ENCODE data around the genes CCP110, VPS35L, ANKS4B and MOSMO.

GRCh38 chr16:19116003-19117112 is 2.6 kb downstream of the ITPRIPL2 start:
- PRO-cap: no peak
- RAMPAGE, long total RNA, 4 experiments: no peak in any of the 4 experiments

DNA sequence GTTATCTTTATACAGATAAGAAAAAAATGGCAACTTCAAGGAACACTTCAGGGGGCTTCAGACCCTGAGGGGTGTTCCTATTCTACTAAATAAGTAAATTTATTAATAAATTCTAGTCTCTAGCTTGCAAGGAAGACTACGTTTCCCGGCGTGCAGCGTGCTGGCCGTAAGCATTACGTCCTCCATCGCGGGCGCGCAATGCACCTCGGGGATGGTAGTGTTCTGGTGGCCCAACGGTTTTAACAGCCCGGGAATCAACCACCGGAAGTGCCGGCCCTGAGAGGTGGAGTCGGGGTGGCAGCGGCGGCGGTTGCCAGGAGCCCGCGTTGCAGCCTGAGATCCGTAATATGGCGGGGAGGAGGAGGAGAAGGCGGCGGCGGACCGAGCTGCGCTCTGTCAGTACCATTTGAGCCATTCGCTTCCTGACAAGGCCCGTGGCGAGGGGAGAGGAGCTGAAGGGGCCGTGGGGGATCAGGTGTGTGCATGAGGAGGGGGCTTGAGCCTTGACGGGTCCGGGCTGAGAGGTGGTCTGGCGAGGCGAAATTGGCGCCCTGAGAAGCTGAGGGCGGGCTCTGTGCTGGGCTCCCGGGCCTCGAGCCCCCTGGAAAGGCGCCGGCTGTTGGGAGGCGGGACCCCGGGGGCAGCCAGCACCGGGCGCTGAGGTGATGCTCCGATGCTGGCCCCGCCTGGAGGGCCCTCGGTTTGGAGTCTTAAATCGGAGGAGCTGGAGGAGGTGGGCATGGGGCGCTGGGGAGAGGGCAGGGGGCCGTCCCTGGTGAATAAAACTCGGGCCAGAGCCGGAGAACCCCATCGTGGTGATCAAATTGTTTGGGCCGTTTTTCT is at the start of gene CCP110:
Gene CCP110, plus strand, starts transcription at position 329 of the 843 bp plus-strand sequence.
- PRO-cap: unidirectional peak, plus-strand start at position 353 of the sequence
- RAMPAGE, long total RNA, 4 experiments: start-site peak on the plus strand in 3 of 4 experiments, centred at positions 307 to 325 of the sequence, 31 to 163 reads per replicate

GRCh38 chr16:19524457-19525728 is 1.2 kb downstream of the CCP110 start:
- PRO-cap: no peak
- RAMPAGE, long total RNA, 4 experiments: no peak in any of the 4 experiments

- PRO-cap: bidirectional peak, plus-strand start at chr16:19555693, minus-strand start at chr16:19555303
- RAMPAGE, long total RNA, 4 experiments: start-site peak on the plus strand in 2 of 4 experiments, at chr16:19555697-19555742 at its widest, 49 to 66 reads per replicate
These were observed at the start of gene VPS35L for GRCh38 chr16:19555067-19555831. TSS of gene VPS35L (plus strand) at chr16:19555703.

DNA sequence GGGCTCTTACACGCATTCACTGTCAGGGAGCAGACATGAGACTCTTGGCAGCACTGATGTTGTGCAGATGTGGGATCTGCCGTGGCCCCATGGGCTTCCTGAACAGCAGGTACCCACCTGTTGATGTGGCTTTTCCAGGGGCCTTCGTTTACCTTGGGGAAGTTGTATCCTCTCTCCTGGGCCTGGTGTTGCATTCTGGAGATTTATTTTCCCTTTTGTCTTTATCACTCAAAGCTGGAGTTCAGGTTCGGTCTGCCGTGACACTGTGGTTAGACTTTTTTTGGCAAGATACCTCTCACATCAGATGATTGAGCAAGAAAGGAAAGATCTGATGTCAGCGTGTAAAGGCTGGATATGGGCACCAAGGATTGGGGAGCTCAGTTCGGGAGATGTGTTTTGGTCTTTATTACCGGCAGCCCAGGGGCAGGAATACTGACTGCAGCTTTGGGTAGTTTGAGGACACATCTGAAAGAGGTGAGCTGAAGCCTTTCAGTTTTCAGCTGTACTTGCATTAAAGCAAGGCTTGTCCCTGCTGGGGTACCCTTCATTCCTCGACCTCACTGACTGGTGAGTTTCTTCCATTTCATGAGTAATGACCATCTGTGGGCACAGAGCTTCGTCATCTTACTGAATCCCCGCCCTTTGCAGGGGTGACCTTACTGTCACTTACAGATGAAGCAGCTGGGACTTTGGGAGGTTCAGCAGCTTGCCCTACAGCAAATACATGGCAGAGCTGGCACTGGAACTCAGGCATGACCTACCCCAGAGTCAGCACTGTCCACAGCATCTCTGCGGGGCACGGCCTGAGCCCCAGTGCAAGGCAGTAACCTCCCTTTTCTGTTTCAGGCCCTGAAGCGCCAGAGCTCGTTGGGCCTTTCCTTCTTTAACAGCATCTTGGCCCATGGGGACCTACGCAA is 19.1 kb downstream of the KNOP1 start:
- PRO-cap: no peak
- RAMPAGE, long total RNA, 4 experiments: start-site peak on the minus strand in 1 of 4 experiments, centred at position 304 of the sequence, 5 reads per replicate

DNA sequence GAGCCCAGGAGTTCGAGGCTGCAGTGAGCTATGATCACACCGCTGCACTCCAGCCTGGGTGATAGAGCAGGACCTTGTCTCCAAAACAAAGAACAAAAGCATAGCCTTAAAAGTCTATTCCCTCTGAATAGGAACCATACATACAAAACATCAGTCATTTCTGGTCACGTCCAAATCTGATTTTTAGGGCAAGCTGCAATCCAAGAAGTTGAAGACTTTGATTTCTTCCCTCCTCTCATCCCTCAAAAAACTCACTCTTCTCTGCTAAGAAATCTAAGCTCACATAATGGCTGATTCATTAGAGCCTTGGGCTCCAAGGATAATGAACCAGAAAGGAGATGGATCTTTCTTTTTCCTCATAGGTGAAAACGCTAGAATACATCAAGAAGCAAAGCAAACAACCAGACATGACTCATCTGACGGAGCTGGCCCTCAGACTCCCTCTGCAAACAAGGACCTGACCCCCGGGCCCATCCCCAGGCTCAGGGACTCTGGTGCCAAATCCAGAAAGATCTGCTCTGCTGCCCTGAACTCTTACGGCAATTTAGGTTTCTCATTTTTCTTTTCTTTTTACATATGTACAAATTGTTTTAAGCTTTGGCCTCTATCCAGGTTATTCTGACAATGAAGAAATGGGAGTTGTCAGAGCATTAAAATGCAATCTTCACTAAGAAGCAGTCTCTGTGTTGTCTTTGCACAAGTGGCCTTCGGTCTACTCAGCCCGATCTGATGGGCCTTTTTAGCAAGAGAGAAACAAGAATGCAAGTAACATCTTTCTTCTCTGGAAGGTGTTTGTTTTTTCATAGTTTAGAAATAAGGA is 17.8 kb downstream of the KNOP1 start:
- PRO-cap: no peak
- RAMPAGE, long total RNA, 4 experiments: no peak in any of the 4 experiments

DNA sequence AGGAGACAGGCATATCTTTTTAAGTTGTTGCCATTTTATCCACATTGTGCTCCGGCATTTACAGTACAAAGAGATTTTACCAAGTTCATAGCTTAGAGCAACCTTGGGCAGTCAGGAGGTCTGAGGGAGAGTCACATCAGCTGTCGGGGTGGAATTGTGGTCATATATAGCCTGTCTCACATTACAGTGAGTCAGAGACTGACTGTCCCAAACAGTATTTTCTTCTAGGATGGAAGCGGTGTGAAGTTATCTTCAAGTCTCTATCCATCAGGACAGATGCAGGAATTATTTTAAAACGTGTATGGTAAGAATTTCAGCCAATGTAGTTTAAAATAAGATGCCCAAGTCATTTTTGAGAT is 53.0 kb downstream of the GPRC5B start:
- PRO-cap: no peak
- RAMPAGE, long total RNA, 4 experiments: no peak in any of the 4 experiments

- PRO-cap: no peak
- RAMPAGE, long total RNA, 4 experiments: no peak in any of the 4 experiments
These were observed 22.9 kb downstream of the GPRC5B start for GRCh38 chr16:19861639-19862271.

- PRO-cap: unidirectional peak, plus-strand start at chr16:19886195
- RAMPAGE, long total RNA, 4 experiments: no peak in any of the 4 experiments
These were observed 1.3 kb upstream of the GPRC5B start for GRCh38 chr16:19885982-19886325.

- PRO-cap: no peak
- RAMPAGE, long total RNA, 4 experiments: no peak in any of the 4 experiments
These were observed 11.5 kb upstream of the ACSM2A start for GRCh38 chr16:20439781-20440230.

DNA sequence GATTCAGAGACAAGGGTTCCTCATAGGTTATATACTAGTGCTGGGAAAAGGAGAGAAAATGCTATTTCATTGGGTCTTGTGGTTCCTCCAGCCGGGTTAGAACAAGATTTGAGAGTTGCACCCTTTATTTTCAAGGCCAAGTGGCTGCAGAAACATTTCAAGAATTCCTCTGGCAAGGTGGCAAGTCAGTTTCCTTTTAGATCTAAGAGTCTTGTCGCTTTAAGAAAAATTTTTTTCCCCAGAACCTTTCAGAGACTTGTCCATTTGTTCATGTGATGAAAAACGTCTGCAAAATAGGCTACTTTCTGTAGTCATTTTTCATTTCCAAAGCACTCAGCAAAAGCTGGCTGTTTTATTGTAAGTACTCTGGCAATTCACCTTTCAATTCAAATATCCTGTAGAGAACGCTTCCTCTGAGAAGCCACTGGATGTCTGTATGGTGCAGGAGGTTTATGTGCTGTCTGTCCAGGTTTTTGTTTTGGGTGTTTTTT is 6.7 kb downstream of the THUMPD1 start:
- PRO-cap: no peak
- RAMPAGE, long total RNA, 4 experiments: no peak in any of the 4 experiments

DNA sequence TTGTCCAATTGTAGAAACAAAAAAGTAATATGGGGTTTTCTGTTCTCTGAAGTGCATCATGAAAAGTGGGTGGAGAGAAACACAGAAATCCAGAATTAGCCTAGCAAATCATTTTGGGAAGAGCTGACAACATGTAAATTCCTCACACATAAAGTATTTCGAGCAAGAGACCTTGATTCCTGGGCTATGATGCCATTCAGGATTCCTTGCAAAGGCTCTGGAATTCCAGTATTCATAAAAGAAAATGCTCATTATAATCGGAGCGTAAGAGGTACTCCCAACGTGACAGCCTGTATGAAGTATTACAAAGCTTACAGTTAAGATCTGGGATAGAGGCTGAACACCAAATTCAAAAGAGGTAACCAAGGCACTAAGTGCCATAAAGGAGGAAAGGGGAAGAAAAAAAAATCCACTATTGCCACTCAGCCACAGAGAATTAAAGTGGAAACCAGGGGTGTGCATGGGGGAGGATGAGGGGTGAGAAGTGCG is 975 bp downstream of the DCUN1D3 start:
- PRO-cap: no peak
- RAMPAGE, long total RNA, 4 experiments: no peak in any of the 4 experiments

GRCh38 chr16:20918714-20919271 is 18.2 kb downstream of the LYRM1 start:
- PRO-cap: no peak
- RAMPAGE, long total RNA, 4 experiments: no peak in any of the 4 experiments

- PRO-cap: no peak
- RAMPAGE, long total RNA, 4 experiments: no peak in any of the 4 experiments
These were observed 29.4 kb downstream of the LYRM1 start for GRCh38 chr16:20929882-20930362.

GRCh38 chr16:21116237-21116551 is 34.5 kb downstream of the DNAH3 start:
- PRO-cap: no peak
- RAMPAGE, long total RNA, 4 experiments: start-site peak on the plus strand in 1 of 4 experiments, at chr16:21116473-21116494 at its widest, 6 reads per replicate

- PRO-cap: bidirectional peak, plus-strand start at chr16:21233717, minus-strand start at chr16:21233558
- RAMPAGE, long total RNA, 4 experiments: start-site peak on the plus strand in 4 of 4 experiments, at chr16:21233694-21233731 at its widest, 96 to 1,270 reads per replicate
These were observed at the start of gene ANKS4B for GRCh38 chr16:21233295-21234354. TSS of gene ANKS4B (plus strand) at chr16:21233699.

DNA sequence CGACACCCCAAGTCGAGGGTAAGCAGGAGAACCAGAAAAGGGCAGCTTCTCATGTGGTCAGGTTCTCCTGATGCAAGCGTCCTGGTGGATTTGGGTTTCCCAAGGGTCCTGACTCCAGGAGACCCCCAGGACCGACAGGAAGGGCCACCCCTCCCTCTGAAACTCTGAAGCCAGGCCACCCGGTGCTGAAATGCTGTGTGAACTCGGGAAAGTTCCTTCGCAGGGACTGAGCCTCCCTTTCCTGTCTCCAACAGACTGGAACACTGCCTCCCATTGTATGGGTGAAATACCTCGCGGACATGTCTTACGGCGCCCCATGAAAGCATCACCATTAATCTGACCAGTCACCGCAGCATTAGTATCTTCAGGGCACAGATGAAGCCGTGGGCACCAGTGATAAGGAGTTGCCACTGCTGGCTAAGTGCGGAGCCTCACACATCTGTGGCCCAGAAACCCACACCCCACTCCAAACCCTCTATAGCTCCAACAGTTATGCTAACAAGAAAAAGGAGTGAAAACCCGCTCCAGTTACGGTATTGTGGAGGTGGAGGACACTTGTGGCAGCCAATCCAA is 90.3 kb upstream of the METTL9 start:
- PRO-cap: no peak
- RAMPAGE, long total RNA, 4 experiments: no peak in any of the 4 experiments

DNA sequence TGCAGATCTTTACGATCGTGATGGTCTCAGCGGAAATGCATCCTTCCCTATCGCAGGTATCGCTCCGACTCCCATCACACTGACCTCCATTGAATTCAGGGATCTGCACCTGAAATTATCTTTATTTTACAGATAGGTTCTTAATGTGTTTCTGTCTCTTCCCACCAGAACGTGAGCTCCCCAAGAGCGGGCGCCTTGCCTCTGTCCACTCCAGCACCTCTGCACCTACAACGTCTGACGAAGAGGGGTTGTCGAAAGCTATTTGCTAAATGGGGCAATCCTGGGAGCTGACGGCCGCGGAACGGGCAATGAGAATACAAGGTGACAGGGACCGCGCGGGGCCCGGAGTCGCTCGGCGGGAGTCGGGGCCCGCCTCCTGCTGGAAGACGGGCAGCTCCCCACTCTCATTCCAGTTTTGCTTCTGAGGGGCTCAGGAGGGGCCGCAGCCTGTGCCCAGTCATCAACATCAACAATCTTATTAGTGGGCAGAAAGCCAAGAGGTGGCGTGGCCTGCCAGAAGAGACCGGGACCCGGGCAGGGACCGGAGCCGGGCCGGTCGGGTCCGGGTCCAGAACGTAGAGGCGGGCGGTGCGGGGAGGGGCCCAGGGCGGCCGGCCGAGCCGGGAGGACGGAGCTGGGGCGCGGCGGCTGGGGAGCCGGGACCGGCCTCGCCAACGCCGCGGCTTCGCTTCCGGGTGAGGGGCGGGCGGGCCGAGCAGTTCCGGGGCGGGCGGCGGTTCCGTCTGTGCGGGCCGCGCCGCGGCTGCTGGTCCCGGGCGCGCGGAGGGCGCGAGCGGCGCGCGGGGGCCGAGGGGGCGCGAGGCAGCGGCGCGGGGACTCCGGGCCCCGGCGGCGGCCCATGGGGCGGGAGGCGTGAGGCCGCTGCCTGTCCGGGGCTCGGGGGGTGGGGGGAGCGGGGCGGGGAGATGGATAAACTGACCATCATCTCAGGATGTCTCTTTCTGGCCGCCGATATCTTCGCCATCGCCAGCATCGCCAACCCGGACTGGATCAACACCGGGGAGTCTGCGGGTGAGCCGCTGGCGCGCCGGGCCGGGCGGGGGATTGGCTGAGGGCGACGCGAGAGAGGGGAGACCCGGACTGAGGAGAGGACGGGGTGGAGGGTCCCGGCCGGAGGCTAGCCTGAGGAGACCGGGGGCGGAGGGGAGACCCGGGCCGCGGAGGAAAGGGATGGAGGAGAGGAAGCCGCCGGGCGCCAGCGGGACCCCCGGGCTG is at the start of gene MOSMO:
Gene MOSMO, plus strand, starts transcription at position 736 of the 1,236 bp plus-strand sequence.
- PRO-cap: bidirectional peak, plus-strand start at position 277 of the sequence, minus-strand start at position 236 of the sequence; bidirectional peak, plus-strand start at position 769 of the sequence, minus-strand start at position 691 of the sequence
- RAMPAGE, long total RNA, 4 experiments: start-site peak on the plus strand in 1 of 4 experiments, centred at position 1,006 of the sequence, 14 reads per replicate

DNA sequence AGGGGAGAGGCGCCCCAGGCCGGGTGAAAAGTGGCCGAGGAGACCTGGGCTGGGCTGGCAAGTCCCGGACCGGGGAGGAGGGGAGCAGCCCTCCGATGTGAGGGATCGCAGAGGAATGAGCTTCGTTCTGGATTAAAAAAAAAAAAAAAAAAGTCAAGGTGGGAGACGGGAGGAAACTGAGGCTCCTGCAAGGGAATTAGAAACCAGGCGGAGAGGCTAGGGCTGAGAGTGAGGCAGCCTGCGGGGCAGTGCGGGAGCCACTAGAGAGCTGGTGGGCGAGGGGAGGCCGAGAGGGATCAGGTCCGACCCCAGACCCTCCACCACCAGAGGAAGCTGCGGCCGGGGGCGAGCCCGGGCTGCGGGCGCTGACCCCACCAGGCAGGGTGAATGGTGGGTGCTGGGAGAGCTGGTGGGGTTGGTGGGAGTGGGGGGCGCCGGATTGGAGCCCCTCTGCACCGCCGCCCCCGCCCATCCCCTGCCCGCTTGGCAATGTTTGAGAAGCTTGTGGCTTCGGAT is 759 bp downstream of the MOSMO start:
- PRO-cap: no peak
- RAMPAGE, long total RNA, 4 experiments: no peak in any of the 4 experiments

DNA sequence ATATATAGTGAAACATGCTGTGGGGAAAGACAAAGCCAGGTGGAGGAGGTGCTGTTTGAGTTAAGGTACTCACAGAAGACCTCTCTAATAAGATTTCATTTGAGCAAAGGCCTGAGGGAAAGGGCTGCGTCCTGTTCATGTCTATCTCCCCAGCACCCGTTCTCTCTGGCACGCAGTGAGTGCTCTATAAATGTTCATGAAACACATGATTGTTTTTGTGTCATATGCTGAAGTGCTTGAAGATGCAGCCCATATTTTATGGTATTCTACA is 942 bp downstream of the VWA3A start:
- PRO-cap: no peak
- RAMPAGE, long total RNA, 4 experiments: no peak in any of the 4 experiments